NALM6 (cell line): ENCODE measurements around a stretch of chr21.

- PRO-cap: no peak
These were observed 575.9 kb downstream of the USP25 start for GRCh38 chr21:16305591-16306263.

DNA sequence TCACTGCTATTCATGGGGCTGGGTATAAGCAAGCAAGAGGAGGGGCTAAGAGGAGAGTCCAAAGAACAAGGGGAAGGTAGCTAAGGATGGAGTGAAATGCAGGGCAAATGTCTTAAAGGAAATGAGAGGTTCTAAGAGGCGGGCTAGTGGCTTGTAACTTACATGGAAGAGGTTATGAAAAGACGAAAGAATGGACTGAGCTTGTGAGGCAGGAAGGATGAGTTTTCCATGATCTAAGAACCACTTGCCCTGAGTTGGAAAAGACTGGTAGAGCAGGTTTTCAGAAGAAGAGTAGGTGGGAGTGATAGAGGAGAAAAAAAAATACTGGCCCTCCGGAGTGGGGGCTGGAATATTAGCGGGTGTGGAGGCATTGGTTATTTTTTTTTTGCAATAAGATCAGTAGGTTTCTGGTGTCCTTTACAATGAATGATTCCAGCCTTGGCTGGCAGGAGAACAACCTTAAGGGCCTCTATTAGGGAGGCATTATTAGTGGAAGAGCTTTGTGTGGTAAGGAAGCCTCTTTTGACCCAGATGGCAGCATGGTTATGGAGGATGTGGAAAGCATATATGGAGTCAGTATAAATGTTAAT lies 664.7 kb downstream of the USP25 start:
- PRO-cap: no peak

GRCh38 chr21:16424229-16425027 lies 694.6 kb downstream of the USP25 start:
- PRO-cap: no peak

DNA sequence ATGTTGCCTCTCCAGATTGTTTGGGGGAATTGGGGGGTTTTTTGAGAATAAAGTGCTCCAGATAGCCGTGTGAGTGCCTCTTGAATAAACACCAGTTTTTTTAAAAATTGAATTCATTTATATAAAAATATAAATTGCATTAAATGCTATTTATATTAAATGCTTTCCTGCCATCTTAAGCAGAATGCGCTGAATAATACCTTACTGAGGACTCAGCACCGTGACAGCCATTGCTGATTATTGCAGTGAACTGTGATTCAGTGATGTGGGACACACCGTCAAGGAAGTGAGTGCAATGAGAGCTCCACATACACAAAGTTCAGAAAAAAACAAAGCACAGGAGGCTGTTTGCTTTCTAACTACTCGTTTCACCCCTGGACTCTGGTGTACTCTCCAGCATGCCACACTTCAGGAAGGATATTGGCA lies 57.5 kb upstream of the CXADR start:
- PRO-cap: no peak

DNA sequence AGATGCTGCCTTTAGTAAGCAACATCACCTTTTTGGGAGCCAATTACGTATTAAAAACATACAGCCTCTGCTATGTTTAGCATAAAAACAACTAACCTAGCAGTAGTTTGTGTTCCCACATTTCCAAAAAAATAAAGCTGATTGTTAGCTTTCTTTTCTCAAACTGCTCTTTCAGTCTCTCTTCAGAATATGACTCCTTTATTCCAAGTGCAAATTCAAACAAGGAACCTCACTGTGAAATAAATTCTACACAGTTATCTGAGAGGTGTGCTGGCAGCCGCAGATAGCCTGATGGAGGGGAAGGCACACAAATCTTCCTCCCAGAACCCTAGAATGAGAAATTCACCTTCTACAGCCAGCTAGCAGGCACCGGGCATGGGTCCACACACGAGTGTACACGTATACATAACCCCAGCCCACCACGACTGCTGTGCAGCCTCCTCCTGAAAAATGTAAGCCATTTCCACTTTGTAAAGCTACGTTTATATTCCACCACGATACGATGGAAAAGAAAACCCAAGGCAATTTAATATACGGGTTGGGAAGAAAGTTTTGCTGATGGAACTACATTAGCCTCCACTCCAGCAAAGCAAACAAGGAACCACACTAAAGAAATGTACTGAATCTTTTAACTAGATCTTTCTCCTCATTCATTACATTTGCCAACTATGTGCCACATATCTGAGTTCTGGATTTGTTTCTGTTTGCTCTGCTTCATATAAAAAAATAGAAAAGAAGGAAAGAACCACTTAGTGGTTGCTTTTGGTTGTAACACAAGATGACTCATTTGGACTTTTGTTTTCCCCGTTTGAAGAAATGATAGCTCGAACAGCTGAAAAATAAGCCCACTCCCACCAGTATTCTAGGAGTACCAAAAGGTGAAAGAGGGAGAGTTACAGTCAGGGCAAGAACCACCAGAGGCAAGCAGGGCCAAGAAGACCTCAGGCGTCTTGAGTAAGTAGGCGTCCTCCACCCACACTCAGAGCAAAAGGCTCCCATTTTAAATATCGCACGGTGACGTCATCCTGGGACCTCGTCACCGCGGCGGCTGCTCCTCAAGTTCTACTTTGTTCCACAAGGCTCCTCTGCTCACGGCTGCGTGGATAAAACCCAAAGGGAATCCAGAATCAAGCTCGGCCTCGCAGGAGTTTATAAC lies 1.6 kb downstream of the BTG3 start:
- PRO-cap: no peak

DNA sequence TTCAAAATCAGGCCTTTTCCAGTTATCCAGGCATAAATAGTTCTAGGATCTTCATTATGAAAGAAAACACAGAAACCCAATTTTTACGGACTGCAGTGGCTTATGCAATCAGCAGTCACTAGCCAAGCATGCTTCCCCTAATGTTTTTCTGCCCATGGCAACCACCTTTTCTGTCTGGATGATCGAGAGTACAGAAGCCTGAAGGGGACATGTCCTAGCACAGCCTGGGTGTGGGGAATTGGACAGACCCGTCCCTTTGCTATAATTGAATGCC lies 29.8 kb upstream of the NCAM2 start:
- PRO-cap: no peak

- PRO-cap: no peak
These were observed 1720.4 kb downstream of the MRPL39 start for GRCh38 chr21:23886835-23887269.

DNA sequence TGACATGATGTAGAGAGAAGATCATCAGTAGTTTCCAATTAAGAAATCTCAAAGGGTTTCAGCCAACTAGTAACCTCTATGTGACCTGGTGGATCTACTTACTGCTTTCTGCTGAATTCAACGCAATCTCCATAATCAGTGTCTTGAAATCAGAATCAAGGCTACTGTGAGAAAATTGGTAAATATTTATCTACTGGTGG lies 872.7 kb downstream of the MRPL39 start:
- PRO-cap: no peak

GRCh38 chr21:25925813-25926532 lies 191.2 kb downstream of the GABPA start:
- PRO-cap: no peak

- PRO-cap: no peak
These were observed 170.5 kb downstream of the APP start for GRCh38 chr21:25999982-26000582.

- PRO-cap: no peak
These were observed 119.8 kb downstream of the APP start for GRCh38 chr21:26050673-26051254.

GRCh38 chr21:26452721-26452997 lies 120.4 kb downstream of the CYYR1 start:
- PRO-cap: no peak

GRCh38 chr21:26799829-26800508 lies 45.2 kb downstream of the ADAMTS1 start:
- PRO-cap: no peak

GRCh38 chr21:26965042-26965844 lies 1.6 kb downstream of the ADAMTS5 start:
- PRO-cap: no peak

DNA sequence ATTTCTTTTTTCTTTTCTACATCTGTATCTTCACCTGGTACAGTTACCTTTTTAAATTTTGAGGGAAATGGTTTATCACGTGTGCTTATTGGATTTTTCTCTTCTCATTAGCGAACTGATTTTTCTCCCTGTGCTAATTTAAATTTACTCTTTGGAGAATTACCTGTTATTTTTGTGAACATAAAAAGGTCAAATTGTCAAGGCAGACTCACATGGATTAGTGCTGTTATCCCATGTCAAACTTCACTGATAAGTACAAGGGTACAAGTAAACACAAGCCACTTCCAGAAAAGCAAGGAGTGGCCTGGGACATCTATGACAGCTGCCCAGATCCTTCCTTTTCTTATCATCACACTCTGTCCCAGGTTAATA lies 793.8 kb downstream of the N6AMT1 start:
- PRO-cap: no peak

DNA sequence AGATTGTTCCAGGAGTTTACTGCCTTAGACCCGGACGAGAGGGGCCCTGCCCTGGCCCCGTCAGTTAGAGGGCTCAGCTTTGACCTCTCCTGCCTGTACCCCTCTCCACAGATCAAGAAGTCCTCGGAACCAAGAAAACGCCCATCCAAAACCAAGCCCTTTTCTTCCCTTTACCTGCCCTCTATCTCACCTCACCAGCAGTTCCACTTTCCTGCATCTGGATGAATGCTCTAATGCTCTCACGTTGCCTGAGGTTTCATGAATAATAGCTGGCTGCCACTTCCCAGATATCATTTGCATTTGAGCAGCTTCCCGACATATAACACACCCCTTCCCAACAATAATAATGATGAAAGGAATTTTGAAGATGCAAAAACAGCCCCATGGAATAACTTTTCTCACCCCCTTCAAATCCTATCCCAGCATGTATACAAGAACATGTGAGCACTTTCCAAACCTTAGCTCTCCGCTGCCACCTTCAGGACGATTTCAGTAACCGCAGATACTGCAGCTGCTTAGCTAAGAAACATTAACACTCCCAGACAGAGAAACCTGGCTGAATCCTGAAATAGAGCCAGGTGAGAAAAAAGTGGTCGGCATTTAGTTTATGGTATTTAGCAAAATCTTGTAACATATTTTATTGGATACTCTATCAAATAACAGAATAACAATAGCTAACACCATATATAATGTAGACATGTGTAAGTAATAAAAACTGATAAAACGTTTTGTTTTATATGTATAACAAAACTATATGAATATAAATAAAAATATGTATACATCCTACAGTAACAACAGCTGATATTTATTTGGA lies 139.6 kb downstream of the N6AMT1 start:
- PRO-cap: no peak

- PRO-cap: no peak
These were observed 131.0 kb downstream of the N6AMT1 start for GRCh38 chr21:28754075-28754720.

- PRO-cap: no peak
These were observed 113.4 kb downstream of the N6AMT1 start for GRCh38 chr21:28771539-28772317.

DNA sequence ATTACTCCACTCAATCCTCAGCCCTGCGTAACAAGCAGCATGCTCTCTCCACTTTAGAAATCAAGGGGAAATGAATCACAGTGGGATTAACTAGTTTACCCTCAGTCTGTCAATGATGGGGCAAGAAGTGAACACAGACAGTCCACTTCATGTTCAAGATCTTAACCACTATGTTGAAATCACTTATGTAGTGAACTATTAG lies 57.8 kb downstream of the N6AMT1 start:
- PRO-cap: no peak

DNA sequence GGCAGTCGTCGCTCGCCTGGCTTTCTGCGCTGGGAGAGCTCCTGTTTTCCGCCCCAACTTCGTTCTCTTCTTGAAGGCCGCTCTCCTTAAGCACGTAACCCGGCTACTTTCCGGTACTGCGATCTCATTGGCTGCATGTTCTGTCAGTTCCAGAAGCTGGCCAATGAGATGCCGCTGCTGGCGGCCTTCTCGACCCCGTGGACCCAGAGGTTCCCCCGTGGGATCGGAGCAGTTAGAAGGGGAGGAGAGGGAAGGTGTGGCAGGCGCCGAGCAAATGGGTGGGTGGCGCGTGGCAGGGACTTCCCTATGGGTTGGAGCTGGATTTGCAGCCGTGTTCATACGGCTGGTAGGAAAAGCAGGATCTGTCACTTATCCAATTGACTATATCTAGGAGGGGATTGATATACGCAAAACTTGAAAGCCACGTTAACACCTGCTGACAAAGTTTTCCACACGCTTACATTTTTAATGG lies 368 bp downstream of the USP16 start:
- PRO-cap: bidirectional peak, plus-strand start at position 235 of the sequence, minus-strand start at position 67 of the sequence